Right cardiac atrium (tissue), 1 donor: Measurements from ENCODE around the gene TF.

- PRO-cap, result no peak
Observed at GRCh38 chr3:133512878-133513099, 60.7 kb upstream of the CDV3 start.

DNA sequence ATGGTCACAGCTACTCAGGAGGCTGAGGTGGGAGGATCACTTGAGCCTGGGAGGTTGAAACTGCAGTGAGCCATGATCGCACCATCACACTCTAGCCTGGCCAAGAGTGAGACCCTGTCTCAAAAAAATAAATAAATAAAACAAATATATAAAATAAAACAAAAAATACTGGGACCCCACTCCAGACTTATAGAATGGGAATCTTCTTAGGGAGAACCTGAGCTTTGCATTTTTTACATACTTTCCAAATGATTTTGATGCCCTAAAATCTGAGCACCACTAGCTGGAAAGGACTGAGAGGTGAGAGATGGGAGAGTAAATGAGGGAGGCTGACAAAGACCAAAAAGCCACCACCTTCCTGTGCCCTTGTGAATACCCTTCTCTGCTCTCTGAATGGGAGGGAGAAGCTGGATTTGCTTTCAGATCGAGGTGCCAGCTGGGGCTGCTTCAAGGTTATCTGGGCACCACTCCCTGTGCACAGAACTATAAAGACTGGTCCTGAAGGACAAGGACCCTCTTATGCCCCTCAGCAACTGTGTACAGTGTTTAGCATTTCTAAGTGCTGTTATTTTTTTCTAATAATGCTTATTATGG is 37.7 kb upstream of the CDV3 start:
- PRO-cap, result no peak

GRCh38 chr3:133572275-133572950 is 1.1 kb upstream of the CDV3 start:
- PRO-cap, result no peak

- PRO-cap, result no peak
Observed at GRCh38 chr3:133576268-133576732, 2.8 kb downstream of the CDV3 start.

DNA sequence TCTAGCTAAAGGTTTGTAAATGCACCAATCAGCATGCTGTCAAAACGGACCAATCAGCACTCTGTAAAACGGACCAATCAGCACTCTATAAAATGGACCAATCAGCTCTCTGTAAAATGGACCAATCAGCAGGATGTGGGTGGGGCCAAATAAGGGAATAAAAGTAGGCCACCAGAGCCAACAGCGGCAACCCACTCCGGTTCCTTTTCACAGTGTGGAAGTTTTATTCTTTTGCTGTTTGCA is 13.9 kb upstream of the TF start:
- PRO-cap, result no peak

DNA sequence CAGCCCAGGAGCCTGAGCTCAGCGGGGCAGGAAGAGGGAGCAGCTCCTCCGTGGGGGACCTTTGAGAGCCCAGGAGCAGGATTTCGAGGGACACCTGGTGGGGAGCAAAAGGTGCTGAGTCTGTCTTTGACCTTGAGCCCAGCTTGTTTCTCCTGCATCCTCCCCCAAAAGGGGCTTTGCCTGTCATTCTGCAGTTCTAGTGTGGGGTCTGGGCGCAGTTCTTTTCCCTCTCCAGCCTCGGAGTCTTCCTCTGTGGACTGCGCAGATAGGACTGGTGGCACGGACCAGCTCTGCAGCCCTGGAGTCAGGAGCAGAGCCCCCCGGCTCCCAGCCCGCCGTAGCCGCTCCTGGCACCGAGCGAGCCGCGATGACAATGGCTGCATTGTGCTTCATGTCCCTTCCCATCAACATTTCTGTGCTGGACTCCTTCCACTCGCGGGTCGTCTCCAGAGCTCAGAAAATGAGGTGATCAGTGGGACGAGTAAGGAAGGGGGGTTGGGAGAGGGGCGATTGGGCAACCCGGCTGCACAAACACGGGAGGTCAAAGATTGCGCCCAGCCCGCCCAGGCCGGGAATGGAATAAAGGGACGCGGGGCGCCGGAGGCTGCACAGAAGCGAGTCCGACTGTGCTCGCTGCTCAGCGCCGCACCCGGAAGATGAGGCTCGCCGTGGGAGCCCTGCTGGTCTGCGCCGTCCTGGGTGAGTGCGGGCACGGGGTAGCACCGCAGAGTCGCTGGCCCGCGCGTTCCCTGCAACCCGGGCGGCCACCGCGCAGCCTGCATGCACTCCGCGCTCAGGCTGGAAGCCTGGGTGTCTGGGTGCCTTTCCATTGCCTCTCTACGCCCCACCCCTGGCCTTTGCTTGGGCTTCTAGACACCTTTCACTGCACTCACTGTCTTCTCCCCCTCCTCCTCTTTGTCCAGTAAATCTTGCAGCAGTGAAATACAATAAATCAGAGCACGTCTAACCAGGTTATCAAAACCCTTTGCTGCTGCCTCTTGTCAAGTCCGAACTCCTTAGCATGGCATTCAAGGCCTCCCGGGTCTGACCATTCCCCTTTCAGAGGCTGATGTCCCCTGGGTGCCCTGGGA is at the start of gene TF:
Gene TF (plus strand): TSS at position 609 of the 1,091 bp plus-strand sequence.
- PRO-cap, result no peak

DNA sequence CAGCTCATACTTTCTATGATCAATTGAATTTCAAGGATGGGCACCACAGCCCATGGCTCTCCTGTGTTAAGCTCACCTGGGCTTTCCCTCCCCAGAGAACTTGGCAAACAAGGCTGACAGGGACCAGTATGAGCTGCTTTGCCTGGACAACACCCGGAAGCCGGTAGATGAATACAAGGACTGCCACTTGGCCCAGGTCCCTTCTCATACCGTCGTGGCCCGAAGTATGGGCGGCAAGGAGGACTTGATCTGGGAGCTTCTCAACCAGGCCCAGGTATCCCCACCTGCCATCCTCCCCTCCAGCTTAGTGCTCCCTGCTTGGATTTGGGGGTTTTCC is 10.5 kb downstream of the TF start:
- PRO-cap, result no peak

GRCh38 chr3:133774697-133775376 is 28.6 kb downstream of the TF start:
- PRO-cap, result no peak

GRCh38 chr3:133776481-133776808 is 29.2 kb upstream of the SRPRB start:
- PRO-cap, result no peak

GRCh38 chr3:133957113-133957674 is 61.5 kb upstream of the RAB6B start:
- PRO-cap, result no peak

DNA sequence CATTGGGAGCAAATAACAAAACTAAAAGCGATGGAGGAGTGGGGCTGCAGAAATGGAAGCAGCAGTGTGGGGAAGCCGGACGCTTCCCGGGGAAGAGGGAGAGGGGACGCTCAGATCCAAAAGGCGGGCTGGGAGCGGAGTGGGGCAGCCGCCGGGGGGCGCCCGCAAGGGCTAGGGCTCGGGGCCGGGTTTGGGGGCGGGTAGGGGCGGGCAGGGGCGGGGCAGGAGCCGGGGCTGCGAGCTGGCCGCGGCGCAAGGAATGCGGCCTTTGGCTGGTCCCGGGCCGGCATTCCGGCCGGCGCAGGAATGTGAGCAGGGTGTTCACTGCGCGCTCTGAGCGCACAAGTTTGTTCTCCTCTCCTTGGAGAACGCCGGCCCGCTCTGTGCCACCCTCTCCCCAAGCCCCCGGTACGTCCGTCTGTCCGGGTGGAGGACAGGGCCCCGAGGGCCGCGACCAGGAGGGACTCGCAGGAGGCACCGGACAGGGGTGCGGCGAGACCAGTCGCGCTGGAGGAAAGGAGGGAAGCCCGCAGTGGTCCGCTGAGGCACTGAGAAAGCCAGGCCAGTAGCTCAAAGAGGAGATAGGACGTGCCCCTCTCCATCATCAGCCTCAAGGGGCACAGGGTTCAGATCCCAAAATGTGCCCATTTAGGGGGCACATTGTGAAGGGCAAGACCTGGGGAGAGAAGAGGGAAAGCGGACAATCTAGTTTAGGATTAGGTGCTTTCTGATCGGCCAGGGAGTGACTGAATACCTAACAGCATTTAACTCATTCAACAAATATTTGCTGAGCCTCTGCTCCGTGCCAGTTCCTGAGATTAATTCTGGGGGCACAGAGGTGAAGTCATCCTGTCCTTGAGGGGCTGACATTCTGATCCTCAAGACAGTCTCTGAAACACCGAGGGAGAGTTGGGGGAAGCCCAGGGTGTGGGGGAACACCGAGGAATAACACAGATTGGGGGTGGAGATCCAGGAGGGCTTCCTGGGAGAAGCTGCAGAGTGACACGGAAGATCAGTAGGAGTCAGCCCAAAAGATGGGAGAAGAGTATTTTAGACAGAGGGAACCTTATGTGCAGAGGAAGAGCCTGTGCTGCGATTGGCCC is 60.7 kb downstream of the AMOTL2 start:
- PRO-cap, result unidirectional peak, plus-strand start at position 232 of the sequence; bidirectional peak, plus-strand start at position 289 of the sequence, minus-strand start at position 296 of the sequence

DNA sequence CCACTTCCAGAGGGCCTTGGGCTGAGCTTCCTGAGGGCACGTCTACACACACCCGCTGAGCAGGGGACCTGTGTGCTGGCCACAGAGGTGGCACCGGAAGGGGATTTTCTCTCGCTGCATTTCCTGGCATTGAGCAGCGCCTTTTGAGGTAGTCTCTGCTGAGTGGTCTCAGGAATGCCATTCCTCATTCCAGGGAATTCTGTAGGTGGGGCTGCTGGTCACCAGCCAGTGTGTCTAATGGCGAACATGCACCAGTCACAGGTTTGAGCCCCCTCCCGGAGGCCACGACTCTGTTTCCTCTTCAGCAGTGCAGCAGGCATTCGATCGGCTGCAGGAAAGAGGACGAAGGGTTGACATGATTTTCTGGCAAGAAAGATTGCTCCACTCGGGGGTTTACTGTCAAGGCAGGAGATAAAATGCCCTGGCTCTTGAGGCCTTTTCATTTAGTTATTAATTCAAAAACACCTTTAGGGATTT is 48.0 kb downstream of the AMOTL2 start:
- PRO-cap, result no peak

DNA sequence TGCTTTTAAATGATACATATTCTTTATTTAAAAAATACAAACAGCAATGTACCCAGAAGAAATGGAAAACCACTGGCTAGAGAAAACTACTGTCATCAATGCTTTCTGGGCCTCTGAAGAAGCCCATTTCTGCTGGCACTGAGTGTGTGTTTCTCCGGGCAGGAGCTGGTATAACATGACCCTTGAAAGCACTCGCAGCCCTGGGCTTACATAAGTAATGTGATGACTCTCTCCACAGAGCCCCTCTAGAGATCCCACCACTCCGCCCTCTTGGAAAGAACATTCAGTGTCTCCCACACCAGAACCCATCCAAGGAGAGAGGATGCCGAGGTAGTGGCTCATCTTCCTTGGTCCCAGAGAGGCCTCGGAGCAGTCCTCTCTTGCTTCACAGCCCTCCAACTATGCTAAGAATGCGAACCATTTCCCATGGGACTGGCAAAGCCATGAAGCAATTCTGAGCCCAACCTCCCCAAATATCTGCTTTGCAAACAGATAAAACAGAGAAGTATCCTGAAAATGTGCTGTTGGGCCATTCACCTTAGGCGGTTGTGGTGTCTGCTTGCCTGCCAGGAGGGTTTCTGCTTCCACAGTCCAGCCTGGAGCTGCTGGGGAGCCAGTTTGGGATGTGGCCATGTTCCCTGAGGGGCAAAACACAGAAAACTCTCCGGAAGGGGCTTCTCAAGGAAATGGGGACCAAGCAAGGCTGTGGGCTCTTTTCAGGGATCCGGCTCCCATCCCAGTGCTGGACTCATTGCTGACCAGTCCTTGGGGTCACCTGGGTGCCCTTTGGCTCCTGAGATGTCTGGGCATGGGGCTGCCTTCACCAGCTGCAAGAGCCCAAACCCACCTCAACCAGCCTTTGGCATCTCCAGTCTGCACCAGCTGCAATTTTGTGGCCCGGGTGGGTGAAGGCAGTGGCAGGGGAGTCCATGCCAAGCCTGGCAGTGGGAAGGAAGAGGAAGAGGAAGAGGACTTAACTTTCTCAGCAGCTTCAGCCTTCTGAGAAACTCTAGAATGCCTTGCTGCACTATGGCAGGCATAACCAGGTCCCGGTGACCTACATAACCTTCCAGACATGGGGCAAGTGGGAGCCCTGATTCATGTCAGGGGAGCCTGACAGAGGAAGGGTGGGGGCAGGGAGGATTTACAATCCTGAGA is 47.2 kb downstream of the AMOTL2 start:
- PRO-cap, result no peak

- PRO-cap, result no peak
Observed at GRCh38 chr3:134602069-134602604, 48.7 kb downstream of the KY start.

- PRO-cap, result unidirectional peak, minus-strand start at chr3:134651742
Observed at GRCh38 chr3:134651553-134652139, 824 bp upstream of the KY start.

DNA sequence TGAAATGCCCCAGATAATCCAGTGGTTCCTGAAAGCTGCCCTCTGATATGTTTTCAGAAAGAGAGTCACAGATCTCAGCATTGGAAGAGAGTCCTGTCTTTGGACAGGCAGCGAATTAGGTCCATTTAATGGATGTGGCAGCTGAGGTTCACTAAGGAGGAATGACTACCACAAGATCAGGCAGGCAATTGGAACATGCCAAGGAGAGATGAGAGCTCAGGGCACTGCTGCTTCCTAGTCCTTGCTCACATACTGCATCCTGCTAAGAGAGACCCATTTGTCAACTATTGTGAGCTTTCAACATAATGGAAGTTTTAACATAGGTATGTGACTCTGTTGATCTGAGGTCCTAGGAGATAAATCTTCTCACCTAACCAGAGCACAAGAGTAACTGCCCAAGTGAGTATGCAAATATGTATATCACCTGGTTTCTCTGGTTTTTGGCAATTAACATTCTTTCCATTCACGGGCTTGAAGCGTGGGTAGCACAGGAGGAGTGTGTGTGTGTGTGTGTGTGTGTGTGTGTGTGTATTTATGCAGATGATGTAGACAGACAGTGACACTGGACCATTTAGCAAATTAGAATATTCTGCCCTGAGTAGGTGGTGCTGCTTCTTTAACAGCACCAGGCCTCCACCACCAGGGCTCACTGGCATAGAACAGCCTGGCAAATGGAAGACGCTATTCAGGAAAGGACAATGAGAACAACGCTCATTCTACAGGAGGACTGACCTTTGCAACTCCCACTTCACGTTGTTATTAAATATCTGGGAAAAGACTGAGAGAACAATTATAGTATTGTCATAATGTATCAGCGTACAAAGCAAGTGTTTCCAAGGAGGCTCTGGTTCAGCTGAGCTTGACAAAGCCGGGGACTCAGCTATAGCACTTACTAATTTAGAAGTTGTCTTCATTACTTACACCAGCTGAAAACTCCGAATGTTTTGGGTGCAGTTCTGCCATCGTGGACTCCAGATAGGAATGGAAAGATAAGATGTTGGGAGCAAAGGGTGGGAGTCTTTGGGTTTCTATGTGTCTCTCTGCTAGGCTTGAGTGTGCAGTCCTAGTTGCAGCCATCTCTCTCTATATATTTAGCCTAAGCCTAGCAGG is 15.1 kb downstream of the EPHB1 start:
- PRO-cap, result no peak

GRCh38 chr3:135030383-135031454 is 235.7 kb downstream of the EPHB1 start:
- PRO-cap, result no peak

GRCh38 chr3:135170720-135171244 is 375.7 kb downstream of the EPHB1 start:
- PRO-cap, result no peak

- PRO-cap, result no peak
Observed at GRCh38 chr3:135257477-135258095, 462.5 kb downstream of the EPHB1 start.

DNA sequence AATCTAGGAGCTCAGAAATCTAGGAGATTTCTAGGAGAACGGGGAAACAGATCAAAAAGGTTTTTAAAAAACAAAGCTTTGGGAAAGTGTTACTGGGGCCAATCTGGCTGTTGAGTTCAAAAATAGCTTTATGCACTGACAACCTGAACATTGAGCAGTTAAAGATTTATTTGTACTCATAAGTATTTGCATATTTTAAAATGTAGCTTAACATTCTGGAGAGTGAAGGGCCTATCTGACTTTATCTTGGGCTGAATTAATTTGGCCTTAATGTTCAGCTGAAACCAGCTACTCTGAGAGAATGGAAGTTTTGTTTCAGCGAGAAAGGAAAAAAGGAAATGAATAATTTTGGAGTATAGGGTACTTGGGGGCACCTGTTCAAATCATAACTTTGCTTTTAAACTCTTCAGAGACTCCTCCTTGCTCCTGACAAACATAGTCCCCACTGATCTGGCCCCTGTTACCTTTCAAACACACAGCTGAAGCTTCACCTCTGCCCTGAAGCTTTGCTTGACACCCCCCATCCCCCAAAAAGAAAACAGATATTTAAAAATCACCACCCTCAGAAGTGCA is 1.8 kb downstream of the PPP2R3A start:
- PRO-cap, result no peak